Retinal pigment epithelial cell (primary cell): Measurements from ENCODE around the genes SLC39A8 and MANBA.

DNA sequence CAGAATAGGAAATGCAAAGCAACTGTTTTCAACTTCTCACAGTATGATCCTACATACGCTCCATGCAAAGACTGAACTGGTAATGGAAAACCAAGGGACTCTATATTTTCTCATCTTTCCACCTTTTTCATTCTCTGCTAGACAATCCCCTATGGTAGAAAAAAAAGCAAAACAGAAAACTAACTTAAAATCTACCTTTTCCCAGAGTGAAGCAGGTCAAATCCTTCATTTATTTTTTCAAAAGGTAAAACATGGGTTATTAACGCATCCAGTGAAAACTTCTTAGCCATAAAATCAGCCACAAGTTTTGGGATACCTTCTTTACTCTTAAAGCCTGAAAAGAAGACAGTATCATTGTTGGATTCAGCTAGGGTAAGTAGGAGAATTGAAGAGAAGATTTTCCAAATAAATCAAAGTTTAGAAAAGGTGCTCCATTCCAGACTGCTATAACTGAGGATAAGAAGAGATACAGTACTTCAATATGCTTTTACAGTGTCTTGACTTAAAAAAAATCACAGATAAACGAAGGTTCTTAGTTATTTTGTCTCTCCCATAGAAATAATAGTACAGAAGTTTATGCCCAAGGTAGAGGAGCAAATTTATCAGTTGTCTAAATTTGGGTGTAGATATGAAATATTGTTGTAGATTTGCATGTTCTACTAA lies 10.5 kb downstream of the ADH1B start:
- RRBS, result no CpG with 5 or more reads among the region's 3 CpGs

GRCh38 chr4:99320012-99320710 lies 1.0 kb downstream of the ADH1B start:
- RRBS, result no CpG with 5 or more reads among the region's 2 CpGs

DNA sequence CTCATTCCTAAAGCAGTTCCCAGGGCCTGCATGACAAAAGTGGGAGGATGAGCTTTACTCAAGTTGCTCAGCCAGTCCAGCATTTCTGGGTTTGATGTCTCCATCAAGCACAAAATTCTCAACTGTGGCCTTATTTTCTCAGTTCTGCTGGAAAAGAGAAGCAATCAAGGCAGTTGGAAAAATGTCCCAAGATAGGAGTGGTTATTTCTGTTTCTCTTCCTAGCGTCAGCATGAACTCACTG lies 29.8 kb downstream of the ADH7 start:
- RRBS, result no CpG with 5 or more reads among the region's 1 CpG

- RRBS, result no CpG with 5 or more reads among the region's 22 CpGs
Measured at GRCh38 chr4:99654206-99654967, 3.2 kb downstream of the C4orf54 start.

DNA sequence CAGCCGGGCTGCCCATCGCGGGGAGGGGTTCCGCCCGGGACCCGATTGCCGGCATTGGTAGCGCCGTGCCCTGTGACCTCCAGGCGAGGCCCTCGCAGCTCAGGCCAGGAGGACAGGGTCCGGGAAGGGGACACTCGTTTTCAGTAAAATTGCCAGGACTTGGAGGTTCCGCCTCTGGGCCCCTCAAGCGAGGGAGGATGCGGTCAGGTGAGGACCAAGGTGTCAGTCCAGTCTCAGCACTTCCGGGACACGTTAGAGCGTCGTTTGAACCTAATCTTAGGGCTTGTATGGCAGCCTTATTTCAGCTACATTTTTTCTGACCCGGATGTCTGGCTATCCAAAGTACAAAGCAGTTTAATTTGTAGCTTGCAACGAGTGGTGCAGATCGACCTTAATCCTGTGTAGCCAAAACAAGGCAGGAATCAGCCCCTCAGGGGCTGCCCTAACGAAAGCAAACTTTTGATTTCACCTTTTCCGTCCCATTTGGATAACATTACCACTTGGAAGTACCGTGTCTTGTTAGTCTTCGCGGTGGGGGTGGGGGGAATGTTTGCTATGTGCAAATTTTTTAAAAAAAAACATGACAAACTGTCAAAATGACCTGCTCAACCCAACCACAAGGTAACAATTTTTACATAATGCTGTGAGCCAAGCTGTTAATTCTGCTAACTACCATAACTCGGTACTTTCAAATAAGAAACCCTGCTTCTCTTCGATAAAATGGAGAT lies 657 bp upstream of the DNAJB14 start:
- RRBS, result under 1% methylated on average over 9 of the region's 30 CpGs

DNA sequence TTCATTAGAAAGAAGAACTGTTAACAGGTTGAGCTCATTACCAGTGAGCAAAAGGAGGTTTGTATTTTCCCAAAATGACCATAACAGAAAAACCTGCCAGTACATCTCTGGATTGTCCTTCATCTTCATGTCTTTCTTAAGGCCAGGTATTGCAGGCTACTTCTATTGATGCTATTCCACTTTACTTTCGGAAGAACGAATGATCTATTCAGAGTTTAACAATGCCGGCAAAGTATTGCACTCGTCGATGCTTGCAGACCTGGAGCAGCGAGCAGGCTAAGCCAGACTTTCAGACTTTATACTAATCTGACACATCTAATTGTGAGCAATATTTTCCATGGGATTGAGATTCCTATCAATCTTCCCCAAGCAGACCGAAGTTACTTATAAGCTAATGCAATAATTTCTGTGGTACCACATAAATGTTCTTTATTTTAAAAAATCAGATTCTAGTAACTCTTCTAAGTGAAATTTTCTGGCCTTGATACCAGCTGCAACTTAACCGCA lies 1.6 kb downstream of the EMCN start:
- RRBS, result no CpG with 5 or more reads among the region's 8 CpGs

- RRBS, result no CpG with 5 or more reads among the region's 4 CpGs
Measured at GRCh38 chr4:101178634-101179369, 168.5 kb downstream of the PPP3CA start.

- RRBS, result no CpG with 5 or more reads among the region's 1 CpG
Measured at GRCh38 chr4:101262668-101263250, 84.6 kb downstream of the PPP3CA start.

GRCh38 chr4:101316981-101317669 lies 30.2 kb downstream of the PPP3CA start:
- RRBS, result no CpG with 5 or more reads among the region's 5 CpGs

- RRBS, result no CpG with 5 or more reads among the region's 4 CpGs
Measured at GRCh38 chr4:101651755-101652219, 138.7 kb upstream of the BANK1 start.

DNA sequence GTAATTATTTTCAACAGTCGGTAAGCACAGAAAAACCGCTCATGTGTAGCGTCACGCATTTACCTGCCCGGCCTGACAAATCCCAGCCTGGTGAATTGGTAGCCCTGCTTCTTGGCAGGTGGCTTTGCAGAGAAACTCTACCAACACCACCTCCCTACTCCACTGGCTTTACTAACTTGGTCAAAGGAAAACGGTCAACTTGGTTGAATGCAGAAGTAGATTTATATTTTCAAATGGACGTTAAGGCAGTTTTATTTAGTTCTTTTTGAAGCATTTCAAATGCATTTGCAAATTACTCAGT lies 732 bp downstream of the BANK1 start:
- RRBS, result no CpG with 5 or more reads among the region's 7 CpGs

GRCh38 chr4:101813491-101814125 lies 23.1 kb downstream of the BANK1 start:
- RRBS, result no CpG with 5 or more reads among the region's 6 CpGs

DNA sequence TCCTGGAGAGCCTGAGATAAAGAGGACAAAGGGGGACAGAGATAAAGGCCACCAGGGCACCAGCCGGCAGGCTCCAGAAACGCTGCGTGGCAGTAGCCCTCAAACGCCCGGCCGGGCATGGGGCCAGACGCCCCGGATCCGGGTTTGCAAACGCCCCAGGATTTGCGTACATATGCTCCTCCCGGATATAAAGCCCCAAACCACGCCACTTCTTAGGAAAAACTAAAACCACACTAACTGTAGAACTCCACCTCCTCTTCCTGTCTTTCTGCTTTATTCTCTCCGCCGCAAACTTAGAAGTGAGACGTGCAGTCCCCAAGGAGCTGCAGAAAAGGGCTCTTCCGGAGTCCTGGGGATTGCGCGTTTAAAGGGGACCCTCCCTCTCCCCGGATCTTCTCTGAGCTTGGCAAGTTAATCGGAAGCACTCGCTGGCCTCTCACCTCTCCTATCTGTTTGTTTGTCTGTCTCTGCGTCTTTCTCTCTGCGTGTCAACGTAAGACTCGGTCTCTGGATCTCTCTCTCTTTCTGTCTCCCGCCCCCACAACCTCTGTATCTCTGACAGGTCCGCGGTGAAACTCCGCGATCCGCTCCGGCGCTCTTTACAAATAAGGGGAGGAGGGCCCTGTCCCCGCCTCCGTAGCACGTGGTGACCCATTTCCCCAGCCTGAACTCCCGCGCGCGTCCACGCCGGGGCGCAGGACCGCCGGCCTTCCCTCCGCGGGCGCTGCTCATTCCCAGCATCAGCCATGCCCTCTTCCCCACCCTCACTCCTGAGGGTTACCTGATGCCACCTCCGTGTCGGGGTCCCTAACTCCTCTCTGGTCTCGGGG lies at the start of gene SLC39A8:
Gene SLC39A8 (minus strand): TSS at position 578 of the 830 bp plus-strand sequence.
- RRBS, result 3% methylated on average over 13 of the region's 52 CpGs

DNA sequence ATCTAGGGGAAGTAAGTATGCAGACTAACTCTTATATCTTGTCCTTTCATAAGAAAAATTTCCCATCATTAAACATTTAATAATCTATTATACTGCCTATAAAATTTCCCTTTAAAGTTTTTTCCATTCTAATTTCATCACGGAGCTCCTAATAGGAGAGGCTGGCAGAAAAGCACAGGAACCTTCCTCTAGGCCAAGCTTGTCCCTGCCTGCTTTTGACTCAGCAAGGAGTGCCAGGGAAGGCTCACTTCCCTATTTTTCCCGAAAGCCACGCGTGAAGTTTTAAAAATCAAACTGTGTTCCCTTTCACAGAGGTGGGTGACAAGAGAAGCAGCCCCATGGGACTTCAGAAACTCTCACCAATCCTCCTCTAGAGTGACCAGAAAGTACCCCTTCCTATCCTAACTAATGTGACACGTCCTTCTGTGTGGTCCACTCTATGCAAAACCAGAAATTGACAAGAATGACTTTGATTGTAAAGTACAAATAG lies 41.8 kb downstream of the NFKB1 start:
- RRBS, result no CpG with 5 or more reads among the region's 5 CpGs

DNA sequence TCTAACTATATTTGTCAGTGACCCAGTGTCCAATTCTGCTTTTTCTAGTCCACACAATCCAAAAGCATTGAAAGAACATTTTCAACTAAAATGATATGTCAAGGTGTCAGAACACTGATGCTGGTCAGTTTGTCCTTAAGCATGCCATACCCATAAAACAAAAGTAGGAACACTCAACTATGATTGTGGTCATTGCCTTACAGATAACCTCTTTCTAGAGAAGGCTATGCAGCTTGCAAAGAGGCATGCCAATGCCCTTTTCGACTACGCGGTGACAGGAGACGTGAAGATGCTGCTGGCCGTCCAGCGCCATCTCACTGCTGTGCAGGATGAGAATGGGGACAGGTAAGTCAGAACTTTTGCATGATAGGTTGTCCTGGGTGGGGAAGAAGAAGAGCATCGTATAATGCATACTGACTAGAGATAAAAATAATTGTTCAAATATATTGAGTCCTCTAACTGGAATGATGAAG lies 96.2 kb downstream of the NFKB1 start:
- RRBS, result no CpG with 5 or more reads among the region's 7 CpGs

DNA sequence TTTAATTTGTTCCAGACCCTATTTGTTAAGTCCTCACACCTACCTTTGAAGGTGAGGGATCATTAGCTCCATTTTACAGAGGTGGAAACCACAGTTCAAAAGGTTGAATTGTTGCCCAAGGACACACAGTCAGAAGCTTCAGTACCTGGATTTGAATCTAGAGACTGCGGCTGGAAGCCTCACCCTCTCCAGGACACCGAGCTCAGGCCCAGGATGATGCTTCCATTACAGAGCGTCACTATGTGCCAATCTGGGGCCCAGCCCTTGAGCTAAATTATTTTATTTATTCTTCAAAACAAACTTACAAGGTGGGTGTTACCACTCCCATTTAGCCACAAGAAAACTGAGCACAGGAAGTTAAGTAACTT lies 129.3 kb downstream of the NFKB1 start:
- RRBS, result no CpG with 5 or more reads among the region's 3 CpGs

- RRBS, result under 1% methylated on average over 15 of the region's 74 CpGs
Measured at GRCh38 chr4:102759947-102761120, at the start of gene MANBA. MANBA (minus strand) TSS chr4:102760968.

DNA sequence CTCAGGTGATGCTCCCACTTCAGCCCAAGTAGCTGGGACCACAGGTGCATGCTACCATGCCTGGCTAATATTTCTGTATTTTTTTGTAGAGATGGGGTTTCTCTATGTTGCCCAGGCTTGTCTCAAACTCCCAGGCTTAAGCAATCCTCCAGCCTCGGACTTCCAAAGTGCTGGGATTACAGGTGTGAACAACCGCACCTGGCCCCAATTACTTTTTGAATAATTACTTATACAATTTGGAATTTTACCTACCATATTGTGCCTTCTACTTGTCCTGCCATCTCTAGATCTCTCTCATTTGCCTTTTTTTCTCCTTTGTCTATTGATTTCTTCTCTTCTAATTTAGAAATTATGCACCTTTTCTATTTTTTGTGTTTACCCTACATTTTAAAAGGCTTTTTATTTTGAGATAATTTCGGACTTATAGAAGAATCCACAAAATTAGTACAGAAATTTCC lies 25.1 kb upstream of the MANBA start:
- RRBS, result no CpG with 5 or more reads among the region's 3 CpGs

DNA sequence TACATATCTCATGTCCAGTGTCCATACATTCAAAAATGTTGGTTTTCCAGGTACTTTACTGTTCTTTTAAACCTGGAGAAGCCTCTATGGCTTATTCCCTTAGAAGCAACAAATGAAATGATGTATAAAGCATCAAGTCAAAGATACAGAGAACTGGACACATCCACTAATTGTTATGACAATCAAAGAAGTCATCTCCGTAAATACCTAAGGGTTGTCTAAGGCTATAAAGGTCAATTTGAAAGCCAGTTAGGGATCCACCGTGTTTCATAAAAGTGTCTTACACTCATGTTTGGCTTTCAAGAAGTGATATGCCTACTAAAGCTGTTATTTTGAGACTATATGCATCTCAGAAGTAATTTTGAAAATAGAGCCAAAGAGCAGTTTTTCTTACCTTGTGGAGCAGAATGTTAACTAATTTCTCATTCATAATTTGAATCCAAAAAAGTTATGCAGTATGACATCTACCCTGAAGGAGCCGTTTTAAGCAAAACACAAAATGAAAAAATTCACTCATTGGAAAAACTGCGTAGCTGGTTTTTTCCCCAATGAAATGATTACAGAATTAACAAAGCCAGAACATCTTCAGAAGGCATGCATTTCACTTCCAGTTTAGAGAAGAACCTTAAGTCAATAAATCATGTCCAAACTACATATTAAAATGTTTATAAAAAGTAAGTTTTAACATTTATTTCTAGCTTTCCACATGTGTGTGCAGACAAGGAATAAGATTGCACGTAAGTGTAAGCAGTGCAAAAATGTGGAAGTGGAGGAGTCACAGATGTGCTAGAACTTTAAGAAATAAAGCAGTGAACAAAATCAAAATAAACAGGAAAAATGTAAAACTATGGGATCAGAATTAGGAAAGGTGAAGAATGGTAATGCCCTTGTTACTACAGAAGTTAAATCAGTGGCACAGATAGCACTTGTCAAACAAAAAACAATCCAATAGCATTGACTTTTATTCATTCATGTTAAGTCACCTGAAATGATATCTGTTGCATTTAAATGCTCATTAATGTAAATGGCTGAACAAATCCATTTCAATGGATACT lies 32.0 kb downstream of the UBE2D3 start:
- RRBS, result no CpG with 5 or more reads among the region's 5 CpGs